Smooth muscle cell (in vitro differentiated cells): ENCODE data around the gene CD86.

GRCh38 chr3:118991840-118992247, 42.8 kb downstream of the IGSF11 start:
- RAMPAGE, long total RNA, result no peak

- RAMPAGE, long total RNA, result no peak
Measured at GRCh38 chr3:119033182-119033916, 1.3 kb downstream of the IGSF11 start.

GRCh38 chr3:119329401-119330408, 35.5 kb downstream of the ARHGAP31 start:
- RAMPAGE, long total RNA, result no peak

- RAMPAGE, long total RNA, result no peak
Measured at GRCh38 chr3:119561701-119562065, 2.3 kb upstream of the CD80 start.

GRCh38 chr3:119570002-119570696, 9.1 kb upstream of the ADPRH start:
- RAMPAGE, long total RNA, result no peak

DNA sequence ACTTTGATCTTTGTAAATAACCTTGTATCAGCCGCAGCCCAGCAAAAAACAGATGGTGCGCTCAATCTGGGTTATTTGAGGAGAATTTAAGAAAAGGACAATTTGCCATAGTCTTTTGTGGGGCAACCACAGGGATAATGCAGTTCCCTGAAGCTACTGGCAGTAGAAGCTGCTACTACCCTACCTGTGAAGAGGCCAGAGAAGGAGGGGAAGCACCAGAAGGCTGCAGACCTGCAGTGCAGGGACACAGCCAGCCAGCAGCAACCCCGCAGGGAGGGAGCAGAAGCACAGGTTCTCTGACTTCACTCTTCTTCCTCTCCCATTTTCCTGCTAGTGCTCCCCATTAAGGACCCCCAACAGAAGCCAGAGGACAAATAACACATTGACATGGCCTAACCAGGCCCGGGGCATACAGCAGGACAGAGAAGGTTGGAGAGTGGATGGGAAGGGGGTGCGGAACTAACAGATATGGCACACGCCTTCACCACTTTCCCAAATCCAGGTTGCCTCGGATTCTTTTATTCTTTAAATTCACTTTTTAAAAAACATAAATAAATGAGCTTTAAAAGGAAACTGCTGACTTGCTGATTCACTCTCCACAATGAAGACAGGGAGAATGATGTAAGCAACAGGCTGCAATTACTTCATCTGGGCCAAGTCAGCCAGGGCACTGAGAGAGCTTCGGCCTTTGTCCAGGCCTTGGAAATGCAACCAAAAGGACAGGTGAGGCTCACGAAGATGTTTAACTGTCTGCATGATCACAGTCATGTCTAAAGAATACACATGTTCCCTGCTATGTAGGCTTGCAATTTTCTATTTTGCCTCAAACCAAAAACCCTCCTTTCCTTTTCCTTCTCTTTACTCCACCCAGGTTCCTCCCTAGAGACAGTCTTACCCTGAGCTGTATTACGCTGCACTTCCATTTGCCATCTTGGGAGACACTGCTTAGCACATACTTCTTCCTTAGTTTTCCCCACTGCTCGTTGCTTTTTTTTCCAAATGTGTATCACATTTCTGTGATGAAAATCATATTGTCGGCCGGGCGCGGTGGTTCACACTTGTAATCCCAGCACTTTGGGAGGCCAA, 30.0 kb downstream of the POPDC2 start:
- RAMPAGE, long total RNA, result no peak

DNA sequence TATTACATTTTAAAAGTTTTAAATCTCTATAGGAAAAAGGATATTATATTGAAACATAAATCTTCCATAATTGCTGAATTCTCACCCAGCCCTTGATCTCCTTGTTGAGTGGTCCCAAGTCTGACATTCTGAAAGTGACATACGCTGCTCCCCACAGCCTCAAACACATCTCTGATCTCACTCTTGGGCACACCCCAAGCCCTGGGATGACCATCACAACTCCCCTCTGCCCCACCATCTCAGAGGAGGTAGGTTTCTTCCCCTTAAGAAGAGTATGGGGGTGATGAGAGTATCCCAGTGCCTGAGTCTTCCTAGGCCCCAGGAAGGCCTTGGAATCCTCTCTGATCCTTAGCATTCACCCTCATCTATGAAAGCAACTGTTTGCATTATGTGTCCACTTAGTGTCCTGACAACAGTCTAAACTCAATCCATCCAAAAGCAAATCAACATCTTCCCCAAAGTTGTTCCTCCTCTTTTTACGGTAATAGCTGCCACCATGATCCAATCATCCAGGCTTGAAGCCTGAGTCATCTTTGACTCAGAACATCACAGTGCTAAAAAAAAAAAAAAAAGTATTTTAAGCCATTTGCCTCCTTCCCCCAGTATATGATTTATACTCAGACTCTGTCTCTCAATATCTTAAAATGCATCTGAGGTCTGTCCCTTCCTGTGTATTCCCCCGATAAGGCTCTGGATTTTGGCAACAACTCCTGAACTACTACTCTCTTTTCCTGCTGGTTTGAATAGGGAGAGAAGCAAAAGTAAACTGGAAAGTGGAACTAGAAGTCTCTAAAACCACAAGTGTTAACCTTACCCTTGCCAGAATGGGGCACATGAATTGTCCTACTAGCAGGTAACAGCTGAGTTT, 22.6 kb downstream of the POPDC2 start:
- RAMPAGE, long total RNA, result start-site peak on the minus strand centred at position 370 of the sequence, 100 bp wide, 6 and 9 reads in 2 replicates

- RAMPAGE, long total RNA, result no peak
Measured at GRCh38 chr3:119651992-119652834, 8.2 kb downstream of the POPDC2 start.

- RAMPAGE, long total RNA, result no peak
Measured at GRCh38 chr3:120145589-120146057, 51.4 kb upstream of the GSK3B start.

DNA sequence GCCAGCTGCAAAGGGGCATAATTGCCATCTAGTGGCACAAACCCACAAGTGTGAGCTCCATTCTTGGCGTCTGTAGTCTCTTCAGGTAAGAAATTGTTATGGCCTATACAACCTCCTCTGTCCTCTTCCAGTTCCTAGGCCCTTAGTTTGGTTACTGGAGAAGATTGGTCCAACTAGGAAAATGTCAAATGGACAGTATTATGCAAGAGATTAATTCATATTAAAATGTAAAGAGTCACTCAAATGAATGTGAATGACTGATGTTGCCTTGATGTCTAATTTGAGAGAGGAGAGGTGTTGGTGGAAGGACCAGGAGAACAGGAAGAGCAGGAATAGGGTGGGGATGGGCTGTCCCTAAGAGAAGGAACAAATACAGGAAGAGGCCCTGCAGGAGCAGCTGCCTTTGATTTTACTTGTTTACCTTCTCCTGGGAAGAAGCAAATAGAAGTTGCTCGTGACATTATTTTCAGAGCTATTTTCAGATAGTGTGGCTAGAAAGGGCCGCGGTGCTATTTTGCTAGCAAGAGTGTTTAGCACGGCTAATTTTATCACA, 53.1 kb upstream of the GSK3B start:
- RAMPAGE, long total RNA, result no peak

- RAMPAGE, long total RNA, result no peak
Measured at GRCh38 chr3:120159867-120160655, 65.8 kb upstream of the GSK3B start.

GRCh38 chr3:120402566-120403105, 48.2 kb downstream of the FSTL1 start:
- RAMPAGE, long total RNA, result no peak

- RAMPAGE, long total RNA, result no peak
Measured at GRCh38 chr3:120431974-120432634, 18.7 kb downstream of the FSTL1 start.

DNA sequence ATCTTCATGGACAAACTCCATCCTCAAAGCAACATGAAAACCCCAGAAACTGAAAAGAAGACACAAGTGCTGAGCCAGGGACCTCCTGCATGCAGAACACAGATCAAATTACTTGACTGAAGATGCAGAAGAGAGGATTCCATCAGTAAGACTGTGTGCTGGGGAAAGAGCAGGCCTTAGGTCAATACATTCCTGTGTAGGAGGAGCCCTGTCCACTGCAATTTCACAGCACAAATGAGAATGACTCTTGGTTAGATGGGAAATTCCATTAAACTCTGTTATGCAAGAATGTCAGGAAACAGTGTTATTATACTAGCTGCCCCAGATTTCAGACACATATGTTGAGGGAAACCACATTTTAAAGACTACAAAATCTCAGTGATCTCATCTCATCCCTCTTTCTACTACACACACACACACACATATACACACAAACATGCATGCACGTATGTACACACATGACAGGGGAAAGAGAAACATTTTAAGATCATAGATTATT, 48.2 kb upstream of the FSTL1 start:
- RAMPAGE, long total RNA, result no peak

DNA sequence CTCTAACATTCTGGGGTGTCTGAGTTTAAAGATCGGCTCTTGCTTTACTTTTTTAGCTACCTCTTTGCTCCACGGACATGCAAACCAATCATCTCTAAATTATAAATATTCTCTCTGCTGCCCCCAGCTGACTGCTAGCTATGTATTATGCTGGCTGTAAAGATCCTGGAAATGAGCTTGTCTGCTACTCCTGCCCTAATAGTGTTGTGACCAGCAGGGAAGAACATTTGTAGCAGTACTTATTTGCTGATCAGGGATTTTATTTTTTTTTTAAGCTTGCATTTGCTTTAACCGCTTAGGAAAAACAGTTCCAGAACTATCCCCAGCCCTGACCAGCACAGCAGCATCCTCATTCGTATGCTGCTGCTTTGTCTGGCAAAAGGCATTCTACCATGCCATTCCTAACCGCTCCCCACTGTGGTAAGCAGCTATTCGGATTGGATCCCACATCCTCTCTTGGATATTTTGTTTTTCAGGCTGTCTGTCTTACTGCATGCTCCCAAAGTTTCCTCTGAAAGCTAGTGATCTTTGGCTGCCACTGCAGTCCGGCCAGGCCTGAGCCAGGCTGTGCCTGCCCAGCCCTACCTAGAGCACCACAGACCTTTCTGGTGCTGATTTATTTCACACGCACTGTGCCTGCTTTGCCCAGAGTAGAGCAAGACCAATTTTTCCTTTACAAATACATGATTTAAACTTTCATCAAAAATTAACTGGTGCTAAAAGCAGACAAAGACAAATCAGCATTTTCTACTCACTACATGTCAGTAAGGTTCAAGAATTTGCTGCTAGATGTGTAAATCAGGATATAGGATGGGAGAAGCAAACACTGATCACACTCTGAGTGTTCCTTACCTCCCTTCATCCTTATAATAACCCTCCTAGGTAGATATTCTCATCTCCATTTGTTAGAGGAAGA, 28.1 kb upstream of the NDUFB4 start:
- RAMPAGE, long total RNA, result no peak

DNA sequence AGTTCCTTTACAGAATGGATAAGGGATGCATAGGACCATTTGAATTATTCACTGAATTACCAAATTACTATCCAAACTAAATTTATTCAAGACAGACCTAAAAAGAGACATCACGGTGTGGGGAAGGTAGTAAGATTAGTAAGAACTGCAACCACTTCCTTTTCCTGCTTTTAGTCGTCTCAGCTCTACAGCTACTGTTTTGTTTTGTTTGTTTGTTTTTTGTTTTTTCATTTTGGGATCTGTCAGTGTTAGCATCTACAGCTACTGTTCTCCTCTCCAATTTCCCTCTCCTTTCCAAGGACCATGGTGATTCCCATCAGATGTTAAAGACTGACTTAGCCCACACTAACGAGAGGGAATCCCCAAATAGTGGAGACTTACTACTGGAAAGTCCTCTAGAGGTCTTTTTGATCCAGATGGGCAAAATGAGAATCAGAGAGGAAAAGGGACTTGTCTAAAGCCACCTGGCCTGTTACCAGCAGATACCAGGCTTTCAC, 6.1 kb downstream of the HCLS1 start:
- RAMPAGE, long total RNA, result no peak

DNA sequence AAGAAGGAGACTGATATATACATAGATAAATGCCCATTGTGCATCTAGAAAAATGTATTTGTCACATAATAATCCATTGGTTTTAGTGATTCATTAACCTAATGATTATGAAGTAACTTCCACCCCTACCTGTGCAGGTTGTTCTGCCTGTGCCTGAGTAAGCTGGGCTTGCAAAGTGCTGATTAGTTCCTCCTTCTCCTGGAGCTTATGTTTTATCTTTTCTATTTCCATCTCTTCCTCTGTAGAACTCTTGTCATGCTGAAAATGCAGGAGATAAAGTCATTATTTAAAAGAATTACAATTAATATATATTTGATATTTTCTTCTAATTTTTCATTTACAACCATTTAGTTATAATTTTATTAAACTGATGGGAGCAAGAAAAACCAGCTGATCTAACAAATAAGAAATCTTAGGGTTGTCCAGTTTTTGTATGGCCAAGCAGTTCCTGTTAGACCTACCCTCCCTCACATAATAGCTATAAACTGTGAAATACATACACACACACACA, 22.7 kb downstream of the GOLGB1 start:
- RAMPAGE, long total RNA, result no peak

- RAMPAGE, long total RNA, result no peak
Measured at GRCh38 chr3:121748495-121748756, 1.1 kb downstream of the GOLGB1 start.

GRCh38 chr3:122004946-122005388, 17.1 kb downstream of the ILDR1 start:
- RAMPAGE, long total RNA, result no peak

- RAMPAGE, long total RNA, result no peak
Measured at GRCh38 chr3:122055092-122055684, at the start of gene CD86. CD86 (plus strand) TSS chr3:122055362.